Hair follicle dermal papilla cell (primary cell): ENCODE measurements around the gene RFLNA.

DNA sequence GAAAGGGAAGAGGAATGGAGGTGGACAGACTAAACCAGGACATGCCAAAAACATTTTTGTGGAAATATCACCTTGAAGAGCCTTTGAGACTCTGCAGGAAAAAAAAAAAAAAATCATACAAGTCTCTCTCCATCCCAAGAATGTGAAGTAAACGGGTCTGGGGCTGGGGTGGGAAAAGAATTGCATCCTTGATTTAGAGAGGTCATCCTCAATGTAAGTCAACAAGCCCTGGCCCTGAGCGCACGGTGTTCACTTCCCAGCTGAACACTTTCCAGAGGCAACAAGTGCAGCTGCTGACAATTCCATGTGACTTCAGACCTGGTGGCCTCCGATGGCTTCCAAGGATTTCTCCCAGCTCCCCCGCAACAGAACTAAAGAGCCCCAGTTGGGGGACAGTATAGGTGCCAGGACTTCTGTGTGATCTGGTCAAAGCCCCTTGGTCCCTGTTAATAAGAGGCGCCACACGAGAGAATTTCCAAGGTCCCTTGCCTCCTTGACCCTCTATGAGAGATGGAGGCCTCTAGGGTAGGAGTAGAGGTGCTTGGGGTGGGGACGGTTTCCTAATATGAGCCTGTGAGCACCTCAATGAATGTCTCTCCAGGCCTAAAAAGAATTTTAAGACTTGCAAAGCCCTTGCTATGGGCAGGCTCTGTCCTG is 2.4 kb downstream of the RILPL1 start:
- CAGE, long polyA plus RNA: no peak

GRCh38 chr12:123532878-123533643 is 458 bp downstream of the RILPL1 start:
- CAGE, long polyA plus RNA: no peak

GRCh38 chr12:123586599-123587201 is 2.3 kb downstream of the TMED2 start:
- CAGE, long polyA plus RNA: no peak

- CAGE, long polyA plus RNA: no peak
These were observed 2.6 kb downstream of the DNAH10 start for GRCh38 chr12:123764777-123765049.

- CAGE, long polyA plus RNA: no peak
These were observed 39.2 kb downstream of the CCDC92 start for GRCh38 chr12:123933319-123933845.

DNA sequence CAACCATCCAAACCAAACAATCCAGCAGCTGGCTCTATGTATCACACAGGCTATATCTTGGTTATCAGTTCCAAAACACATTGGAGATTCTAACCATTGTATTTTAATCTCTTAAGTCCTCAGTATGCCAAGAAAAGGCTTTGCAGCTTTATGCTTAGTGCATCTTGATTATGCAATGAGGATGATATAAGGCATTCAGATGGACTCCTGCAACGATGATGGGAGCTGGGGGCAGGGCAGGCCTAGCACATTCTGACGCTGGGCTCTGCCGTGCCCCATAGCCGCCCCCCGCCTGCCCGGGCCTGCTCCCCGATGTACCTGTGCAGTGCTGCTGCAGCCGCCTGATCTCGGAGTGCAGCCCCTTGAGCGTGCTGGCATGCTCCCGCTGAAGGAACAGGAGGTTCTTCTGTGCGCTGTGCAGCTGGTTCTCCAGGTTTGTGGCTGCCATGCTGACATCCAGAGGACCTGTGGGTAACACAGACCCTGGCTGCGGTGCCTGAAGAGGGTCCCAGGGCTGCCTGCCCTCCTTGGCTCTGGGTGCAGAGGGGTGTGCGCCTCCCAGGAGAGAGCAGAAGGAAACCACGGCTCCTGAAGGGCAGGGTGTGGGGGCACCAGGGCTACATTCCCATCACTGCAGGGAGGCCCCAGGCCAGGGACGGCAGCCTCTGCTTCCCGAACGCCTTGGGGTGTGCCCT is 29.5 kb downstream of the CCDC92 start:
- CAGE, long polyA plus RNA: no peak

DNA sequence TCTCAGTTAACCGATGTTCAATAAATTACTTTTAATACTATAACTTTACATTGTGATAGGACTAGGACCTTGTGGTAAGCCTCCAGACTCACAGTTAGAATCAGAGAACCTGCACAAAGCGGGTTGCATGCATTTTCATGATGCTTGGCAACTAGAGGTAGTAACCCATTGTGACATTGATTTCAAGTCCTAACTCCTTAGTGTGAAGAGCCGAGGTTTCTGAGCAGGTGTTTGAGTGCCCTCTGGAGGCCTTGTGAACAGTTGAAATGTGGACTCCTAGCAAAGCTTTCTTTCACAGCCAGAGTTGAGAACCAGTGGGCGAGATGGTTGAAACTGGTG is 10.8 kb downstream of the ZNF664 start:
- CAGE, long polyA plus RNA: no peak

GRCh38 chr12:124003998-124004197 is 30.9 kb downstream of the ZNF664 start:
- CAGE, long polyA plus RNA: no peak

DNA sequence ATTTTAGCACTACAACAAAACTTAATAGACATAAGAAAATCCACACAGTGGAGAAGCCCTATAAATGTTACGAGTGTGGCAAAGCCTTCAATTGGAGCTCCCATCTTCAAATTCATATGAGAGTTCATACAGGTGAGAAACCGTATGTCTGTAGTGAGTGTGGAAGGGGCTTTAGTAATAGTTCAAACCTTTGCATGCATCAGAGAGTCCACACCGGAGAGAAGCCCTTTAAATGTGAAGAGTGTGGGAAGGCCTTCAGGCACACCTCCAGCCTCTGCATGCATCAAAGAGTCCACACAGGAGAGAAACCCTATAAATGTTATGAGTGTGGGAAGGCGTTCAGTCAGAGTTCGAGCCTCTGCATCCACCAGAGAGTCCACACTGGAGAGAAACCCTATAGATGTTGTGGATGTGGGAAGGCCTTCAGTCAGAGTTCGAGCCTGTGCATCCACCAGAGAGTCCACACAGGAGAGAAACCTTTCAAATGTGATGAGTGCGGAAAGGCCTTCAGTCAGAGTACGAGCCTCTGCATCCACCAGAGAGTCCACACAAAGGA is 39.4 kb downstream of the ZNF664 start:
- CAGE, long polyA plus RNA: no peak

- CAGE, long polyA plus RNA: no peak
These were observed 72.7 kb downstream of the ZNF664 start for GRCh38 chr12:124045736-124046090.

DNA sequence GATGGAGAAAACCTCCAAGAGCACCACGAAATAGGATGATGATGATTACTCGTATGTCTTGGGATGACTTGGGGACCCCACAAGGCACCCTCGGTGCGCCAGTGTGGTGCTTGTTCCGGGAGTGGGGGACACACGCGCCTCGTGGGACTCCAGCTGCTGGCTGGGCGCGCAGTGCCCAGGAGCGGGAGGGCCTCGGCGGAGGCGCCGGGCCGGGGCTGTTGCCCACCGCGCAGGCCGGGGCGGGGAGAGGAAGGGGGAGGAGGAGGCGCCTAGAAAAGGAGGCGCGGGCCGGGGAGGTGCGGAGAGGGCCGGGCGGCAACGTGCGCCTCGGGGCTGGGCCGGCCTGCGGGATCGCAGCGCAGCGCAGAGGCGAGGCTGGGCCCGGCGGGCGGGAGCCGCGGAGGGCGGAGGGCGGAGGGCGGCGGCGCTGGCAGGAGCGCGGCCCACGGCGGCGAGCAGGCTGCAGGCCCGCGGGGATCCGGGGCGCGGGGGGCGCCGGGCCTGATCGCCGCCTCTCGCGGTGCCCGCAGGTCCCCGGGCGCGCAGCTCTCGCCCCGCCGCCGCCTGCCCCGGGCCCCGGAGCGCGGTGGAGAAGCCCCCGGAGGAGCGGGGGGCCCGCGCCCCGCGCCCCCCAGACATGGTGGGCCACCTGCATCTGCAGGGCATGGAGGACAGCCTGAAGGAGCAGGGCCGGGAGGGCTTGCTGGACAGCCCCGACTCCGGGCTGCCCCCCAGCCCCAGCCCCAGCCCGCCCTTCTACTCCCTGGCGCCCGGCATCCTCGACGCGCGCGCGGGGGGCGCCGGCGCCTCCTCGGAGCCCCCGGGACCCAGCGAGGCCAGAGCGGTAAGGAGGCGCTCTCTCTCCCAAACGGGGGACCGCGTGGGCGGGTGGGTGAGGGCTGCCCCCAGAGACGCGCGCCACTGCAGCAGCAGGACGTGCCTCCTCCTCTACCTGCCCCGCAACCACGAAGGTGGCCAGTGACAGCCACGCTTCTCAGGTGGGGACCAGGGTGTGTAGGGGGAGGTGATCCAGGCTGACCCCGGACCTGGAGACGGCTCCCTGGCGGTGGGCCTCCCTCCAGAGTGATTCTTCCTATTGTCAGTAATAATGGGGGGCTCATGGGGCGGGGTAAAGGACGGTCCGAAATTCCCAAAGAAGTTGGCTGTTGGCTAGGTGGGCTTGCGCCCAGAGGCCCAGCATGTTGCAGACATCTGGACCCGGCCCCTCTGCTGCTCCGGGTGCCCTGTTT is at the start of gene RFLNA:
Gene RFLNA, plus strand, starts transcription at position 301 of the 1,250 bp plus-strand sequence.
- CAGE, long polyA plus RNA: no peak

GRCh38 chr12:124353690-124354336 is 58.9 kb downstream of the RFLNA start:
- CAGE, long polyA plus RNA: no peak

DNA sequence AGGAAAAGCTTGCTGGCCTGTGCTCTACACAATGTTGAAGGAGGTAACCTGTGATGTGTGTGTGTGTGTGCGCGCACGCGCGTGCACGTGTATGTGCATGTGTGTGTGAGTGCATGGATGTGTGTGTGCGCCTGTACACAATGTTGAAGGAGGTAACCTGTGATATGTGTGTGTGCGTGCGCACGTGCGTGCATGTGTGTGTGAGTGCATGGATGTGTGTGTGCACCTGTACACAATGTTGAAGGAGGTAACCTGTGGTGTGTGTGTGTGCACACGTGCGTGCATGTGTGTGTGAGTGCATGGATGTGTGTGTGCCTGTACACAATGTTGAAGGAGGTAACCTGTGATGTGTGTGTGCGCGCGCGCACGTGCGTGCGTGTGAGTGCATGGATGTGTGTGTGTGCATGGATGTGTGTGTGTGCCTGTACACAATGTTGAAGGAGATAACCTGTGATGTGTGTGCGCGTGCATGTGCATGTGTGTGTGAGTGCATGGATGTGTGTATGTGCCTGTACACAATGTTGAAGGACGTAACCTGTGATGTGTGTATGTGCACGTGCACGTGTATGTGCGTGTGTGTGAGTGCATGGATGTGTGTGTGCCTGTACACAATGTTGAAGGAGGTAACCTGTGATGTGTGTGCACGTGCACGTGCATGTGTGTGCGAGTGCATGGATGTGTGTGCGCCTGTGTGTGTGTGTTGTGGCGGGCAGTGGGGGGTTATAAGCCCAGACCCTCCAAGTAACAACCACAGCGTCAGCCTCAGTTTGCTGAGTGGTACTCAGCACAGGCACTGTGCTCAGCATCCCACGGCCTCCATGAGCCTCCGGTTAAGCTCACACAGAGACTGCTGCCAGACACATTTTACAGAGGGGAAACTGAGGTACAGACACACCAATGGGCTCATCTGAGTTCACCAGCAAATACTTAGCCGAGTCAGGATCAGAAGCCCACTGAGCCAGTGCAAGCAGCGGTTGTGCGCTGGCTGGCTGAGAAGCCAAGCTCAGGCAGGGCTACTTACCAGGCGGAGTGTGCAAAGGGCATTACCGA is 63.2 kb downstream of the RFLNA start:
- CAGE, long polyA plus RNA: no peak

- CAGE, long polyA plus RNA: no peak
These were observed 92.8 kb downstream of the RFLNA start for GRCh38 chr12:124387276-124388449.

- CAGE, long polyA plus RNA: no peak
These were observed 101.9 kb downstream of the RFLNA start for GRCh38 chr12:124396652-124397338.

DNA sequence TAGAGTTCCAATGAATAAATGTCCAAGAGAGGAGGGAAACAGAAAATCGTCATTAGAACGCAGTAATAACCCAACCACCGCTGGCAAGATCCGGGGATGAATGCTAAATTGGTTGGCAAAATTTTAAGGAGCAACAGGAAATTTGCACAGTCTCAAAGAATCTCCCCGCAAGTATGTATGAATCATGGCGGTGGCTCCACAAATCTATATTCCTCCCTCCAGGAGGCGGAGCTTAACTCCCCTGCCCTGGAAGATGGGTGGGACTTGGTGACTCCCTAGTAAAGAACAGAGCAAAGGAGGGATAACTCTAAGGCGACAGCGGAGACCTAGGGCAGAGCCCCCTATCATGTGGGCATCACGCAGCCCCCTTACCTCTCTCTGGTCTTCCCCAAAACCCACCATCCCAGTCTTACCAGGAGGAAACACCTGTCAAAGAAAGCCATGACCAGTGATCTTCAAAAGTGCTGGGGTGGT is 125.9 kb downstream of the NCOR2 start:
- CAGE, long polyA plus RNA: no peak

DNA sequence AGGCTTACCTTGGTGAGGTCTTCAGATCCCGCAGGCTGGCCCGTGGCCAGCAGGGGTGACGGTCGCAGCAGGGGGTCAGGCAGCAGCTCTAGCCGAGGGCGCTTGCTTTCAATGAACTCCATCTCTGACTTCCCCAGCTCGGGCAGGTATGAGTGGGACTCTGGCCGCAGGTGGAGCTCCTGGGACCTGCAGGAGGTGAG is 83.9 kb downstream of the NCOR2 start:
- CAGE, long polyA plus RNA: no peak

DNA sequence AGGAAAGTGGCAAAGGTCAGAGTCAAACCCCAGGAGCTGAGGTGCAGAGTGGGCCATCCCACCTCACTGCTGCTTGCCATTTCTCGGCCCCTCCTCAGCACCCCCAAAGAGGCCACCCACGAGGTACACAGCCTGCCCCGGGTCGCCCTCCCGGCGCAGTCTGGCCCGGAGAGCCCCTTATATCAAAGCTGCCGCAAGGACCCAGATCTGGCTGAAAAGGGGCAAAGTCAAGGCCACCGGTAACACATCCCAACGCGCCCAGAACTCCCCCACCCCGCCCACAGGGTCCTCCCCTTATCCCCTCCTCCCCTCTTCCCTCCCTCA is 1.6 kb downstream of the NCOR2 start:
- CAGE, long polyA plus RNA: no peak

- CAGE, long polyA plus RNA: no peak
These were observed 715 bp downstream of the NCOR2 start for GRCh38 chr12:124566848-124566946.

DNA sequence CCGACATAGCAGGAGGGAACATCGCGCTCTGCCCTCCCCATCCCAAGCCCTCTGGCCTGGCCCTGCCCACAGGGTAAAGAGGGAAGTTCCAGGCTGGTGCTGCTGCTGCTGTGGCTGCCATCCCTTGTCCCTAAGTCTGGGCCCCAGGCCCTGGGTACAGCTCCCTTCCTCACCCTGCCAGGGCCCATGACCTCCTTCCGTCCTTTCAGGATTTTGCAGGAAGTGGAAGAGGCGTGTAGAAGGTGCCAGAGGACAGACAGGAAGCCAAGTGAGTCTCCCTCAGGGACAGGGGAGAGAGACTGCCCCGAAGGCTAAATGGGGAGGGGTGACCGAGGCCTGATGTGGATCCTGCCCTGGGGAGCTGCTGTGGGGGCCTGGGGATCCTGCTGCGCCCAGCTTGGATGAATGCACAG is 14.7 kb upstream of the NCOR2 start:
- CAGE, long polyA plus RNA: no peak